Vein endothelial cell (primary cell): ENCODE measurements around a stretch of chr2.

DNA sequence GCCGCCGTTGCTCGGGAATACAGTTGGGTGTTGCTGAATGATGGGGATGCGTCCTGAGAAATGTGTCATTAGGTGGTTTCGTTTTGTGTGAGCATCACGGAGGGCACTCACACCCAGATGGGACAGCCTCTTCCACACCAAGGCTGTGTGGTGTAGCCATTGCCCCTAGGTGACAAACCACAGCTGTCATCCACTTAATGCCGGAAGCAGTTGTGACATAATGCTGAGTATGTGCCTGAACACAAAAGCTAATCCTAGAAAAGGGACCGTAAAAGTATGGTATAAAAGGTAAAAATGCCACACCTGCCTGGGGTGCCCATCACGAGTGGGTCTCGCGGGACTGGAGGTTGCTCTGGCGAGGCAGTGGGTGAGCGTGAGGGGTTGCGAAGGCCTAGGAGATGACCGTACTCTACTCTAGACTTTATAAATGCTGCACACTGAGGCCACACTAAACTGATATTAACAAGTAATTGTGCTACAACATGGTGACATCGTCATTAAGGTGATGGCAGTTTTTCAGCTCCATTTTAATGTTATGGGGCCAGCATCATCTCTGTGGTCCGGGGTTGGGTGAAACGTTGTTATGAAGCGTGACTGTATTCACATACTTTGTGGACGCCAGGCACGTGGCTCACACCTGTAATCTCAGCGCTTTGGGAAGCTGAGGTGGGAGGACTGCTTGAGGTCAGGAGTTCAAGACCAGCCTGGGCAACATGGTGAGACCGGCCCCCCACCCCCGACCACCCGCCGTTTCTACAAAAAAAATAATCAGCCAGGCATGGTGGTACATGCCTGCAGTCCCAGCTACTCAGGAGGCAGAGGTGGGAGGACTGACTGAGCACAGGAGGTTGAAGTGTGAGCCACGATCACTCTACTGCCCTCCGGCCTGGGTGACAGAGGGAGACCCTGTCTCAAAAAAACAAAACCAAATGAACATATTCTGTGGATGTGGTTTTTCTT is 13.2 kb upstream of the GAL3ST2 start:
- CAGE, long polyA plus RNA = no peak

DNA sequence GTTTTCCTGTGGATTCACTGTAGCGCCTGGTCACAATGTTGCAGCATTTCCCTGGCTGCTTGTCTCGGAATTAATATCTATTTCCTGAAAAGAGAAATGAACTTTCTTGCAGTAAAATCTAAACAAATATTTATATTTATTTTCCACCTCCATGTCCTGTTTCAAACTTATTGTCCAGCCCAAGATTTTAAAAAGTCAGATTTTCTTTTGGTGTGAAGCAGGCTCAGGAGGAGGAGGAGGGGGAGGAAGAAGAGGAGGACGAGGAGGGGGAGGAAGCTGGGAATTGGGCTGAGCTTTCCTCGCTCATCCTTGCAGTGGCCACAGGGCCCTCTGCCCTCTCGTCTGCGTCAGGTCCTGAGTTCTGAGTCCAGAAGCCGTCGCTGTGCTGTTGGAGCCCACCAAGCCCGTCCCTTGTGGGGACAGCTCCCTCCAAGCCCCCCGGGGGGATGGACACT is 430 bp upstream of the GAL3ST2 start:
- CAGE, long polyA plus RNA = no peak

GRCh38 chr2:241801818-241802376 is 7.1 kb upstream of the NEU4 start:
- CAGE, long polyA plus RNA = no peak

- CAGE, long polyA plus RNA = no peak
Measured at GRCh38 chr2:241810787-241811105, 1.8 kb downstream of the NEU4 start.

- CAGE, long polyA plus RNA = no peak
Measured at GRCh38 chr2:241811106-241811556, 2.1 kb downstream of the NEU4 start.

DNA sequence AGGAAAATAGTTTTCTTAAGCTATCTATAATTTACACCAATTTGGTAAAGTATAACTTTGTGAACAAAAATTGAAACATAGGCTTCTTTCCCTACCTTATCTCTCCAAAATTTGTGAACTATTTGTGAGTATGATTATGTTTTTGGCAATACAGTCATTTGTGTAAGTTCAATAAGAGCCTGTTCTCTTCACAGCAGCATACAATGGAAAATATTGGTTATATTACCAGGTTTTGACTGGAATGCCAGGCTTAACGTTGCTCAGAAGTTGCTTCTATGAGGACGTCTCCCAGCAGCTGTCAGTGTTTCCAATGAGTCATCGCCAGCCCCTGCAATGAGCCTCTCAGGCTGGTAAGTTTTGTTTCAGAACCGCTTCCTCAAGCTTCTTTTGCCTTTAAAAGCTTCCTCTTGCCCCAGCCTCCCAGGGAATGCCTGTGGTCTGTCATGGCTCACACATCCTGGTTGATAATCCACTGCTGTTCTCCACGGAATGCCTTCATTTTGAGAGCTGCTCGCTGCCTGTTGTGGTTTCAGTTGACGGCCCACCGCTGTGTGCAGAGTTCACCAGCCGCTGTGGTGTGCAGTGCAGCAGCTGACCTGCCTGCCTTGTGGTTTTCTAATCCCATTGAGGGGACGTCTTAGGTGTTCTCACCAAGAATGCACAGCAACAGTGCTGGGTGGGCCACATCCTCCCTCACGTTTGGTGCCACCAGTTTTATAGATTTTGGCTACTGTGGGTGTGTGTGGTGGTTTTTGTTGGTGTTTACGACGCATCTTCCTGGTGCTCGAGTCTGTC is 65.6 kb upstream of the FAM240C start:
- CAGE, long polyA plus RNA = no peak

DNA sequence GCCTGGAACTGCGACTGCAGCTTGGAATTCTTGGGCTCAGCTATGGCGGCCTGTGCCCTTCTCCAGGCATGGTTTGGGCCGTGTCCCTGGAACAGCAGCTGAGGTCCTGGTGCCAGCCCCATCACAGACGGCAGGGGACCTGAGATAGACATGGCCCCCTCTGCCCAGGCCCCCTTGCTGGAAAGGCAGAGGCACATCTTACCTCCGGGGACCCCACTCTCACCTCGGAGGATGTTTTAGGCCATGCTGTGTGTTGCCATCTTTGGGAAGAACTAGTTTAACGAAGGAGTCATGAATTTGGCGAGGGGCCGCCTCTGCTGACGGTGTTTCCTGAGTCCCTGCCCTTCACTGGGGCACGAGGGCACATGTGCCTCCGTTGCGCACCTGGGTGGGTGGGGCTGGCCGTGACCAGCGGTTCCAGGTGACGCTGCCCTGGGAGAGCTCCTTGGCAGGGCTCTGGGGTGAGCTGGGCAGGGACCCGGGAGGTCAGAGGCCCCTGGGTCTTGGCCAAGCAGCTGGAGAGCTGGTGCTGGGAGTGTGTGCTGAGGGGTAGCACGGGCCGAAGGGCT is 73.7 kb upstream of the FAM240C start:
- CAGE, long polyA plus RNA = no peak

DNA sequence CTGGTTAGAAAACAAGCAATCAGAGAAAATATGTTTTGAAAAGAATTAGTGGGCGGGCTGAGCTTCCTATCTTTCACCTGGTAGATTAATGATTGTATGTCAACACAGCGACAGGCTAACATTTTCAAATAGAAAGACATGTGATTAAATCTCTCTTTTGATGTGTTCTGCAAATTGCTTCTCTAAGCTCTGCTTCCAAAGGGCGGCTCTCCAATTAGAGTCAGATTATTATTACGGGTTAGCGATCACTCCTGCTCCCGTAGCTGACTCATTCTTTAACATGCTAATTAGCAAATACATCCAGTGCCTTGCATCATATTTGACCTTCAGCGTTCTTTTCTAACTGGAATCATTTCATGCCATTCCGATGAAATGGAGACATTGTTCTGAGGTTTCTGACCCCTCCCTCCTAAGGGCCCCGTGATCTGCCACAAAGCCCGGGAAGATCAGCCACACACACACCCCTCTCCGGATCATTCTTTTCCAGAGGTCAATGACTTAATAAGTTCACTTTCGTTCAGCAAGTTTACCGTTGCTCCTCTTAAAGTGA is 169.6 kb upstream of the FAM240C start:
- CAGE, long polyA plus RNA = no peak

- CAGE, long polyA plus RNA = no peak
Measured at GRCh38 chr2:242115021-242115734, 214.9 kb upstream of the FAM240C start.